Gastrocnemius medialis (tissue), 3 donors: ENCODE measurements around a stretch of chr6.

DNA sequence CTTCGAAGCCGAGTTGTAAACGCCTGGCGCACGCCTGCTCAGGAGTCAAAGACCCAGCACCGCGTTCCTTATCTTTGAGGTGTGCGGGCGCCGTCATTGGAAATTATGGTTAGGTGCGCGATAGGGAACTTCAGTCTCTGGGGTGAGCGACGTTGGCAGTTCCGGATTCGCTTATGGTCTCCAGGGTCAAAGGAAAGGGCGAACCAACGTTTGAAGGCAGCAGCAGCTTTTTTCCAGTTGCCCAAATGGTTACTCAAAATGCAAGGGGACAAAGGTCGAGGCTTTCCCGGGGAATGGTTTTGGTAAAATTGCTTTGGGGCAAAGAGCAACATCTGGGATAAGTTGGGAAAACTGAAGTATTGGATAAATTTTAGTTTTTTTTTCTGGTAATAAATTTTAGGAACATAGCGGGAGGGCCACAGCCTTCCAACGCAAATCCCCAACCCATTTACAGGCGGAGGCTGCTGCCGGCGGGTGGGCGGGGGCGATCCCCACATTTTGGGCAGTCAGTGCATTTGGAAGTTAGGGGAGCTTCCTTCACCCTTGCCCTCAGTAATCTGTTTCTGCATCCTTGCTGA is 1.0 kb downstream of the SLC22A3 start:
- PRO-cap, result no peak
- RAMPAGE, long total RNA, 3 experiments, result no peak in any of the 3 experiments

- PRO-cap, result no peak
- RAMPAGE, long total RNA, 3 experiments, result no peak in any of the 3 experiments
Measured at GRCh38 chr6:160521869-160522227, 142.2 kb downstream of the LPA start.

DNA sequence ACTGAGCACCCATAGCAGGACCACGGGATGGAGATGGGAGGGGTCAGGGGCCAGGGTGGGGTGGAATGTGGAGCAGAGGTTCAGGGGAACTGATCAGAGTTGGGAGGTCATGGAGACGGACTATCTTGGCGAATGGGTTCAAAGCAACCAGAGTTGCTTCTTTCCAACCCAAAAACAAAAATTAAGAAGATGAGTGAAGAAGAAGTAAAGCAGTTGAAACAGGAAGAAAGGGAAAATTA is 5.1 kb downstream of the PLG start:
- PRO-cap, result no peak
- RAMPAGE, long total RNA, 3 experiments, result no peak in any of the 3 experiments

GRCh38 chr6:160773747-160774017 is 71.6 kb downstream of the PLG start:
- PRO-cap, result no peak
- RAMPAGE, long total RNA, 3 experiments, result no peak in any of the 3 experiments

DNA sequence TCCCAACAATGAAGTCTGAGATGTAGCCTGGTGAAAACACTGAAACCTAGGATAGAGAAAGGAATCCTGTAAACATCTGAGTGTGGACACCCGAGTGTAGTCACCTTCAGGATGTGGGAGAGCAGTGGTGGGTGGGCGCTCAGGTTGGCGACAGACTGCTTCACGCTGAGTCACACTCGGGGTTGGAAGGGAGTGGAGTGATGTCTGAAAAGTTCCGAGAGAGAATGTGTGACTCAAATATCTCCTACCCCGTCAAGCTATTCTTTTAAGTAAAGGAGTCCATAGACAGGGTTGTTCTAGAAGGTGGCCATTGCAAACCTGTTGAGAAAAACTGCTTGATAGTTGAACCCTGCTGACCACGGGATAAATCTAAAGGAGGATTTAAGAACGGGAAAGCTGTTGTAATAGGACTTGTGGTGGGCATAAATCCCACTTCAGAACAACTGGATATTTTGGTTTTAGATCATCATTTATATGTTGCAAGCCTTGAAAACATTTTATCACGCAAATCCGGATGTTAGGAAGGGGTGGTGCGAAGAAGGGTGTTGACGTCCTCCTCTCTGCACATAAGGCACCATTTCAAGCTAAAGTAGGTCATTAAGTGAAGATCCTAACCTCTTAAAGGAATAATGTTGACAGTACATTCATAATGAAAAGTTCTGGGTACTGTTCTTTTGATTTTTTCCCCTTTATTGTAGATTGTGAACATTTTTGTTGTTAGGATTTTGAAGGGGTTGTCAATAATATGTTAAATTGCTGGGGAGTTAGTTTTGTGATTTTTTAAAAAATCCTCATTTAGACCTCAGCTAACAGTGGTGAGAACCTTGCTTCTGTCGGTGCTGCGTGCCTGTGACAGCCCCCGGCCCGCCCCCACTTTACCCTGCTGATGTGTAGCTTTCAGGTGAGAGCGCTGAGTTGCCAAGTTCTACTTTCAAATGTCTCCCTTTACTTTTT is 88.6 kb downstream of the MAP3K4 start:
- PRO-cap, result no peak
- RAMPAGE, long total RNA, 3 experiments, result no peak in any of the 3 experiments

DNA sequence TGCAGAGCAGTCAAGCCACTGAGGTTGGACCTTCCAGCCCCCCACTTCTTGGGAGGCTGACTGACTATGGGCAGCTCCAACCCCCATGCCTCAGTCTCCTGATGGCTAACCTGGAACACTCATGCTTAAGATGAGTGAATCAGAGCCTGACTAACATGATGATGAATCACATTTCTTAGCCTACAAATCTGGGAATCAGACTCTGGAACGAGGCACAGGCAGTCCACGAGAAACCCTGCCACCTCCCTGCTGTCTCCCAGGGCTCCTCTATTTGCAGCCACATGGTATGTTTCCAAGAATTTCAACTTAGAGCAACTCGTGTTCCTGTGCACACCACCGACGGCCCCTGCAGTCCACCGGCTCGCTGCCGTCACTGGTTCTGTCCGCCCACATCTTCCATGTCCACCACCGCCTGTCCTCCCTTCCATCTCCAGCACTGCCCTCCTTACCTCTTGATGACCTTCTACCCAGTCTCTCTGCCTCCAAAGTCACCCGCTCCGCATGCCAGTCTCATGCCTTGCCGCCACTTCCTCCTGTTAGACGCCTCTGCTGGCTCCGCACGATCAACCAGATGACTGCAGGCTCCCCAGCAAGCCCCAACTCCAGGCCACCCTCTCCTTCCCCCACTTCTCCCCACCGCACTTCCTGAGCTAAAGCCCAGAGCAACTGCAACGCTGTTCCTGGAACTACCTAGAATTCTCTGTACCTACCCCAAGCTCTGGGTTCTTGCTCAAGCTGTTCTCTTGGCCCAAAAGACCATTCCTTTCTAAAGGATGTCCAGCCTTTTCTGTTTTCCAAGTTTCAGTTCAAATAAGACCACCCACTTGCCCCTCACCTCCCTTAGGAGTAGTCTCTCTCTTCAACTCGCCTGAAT is 87.5 kb downstream of the AGPAT4 start:
- PRO-cap, result no peak
- RAMPAGE, long total RNA, 3 experiments, result no peak in any of the 3 experiments

- PRO-cap, result no peak
- RAMPAGE, long total RNA, 3 experiments, result no peak in any of the 3 experiments
Measured at GRCh38 chr6:161218165-161218474, 55.7 kb downstream of the AGPAT4 start.

- PRO-cap, result no peak
- RAMPAGE, long total RNA, 3 experiments, result no peak in any of the 3 experiments
Measured at GRCh38 chr6:161225882-161226902, 47.7 kb downstream of the AGPAT4 start.

DNA sequence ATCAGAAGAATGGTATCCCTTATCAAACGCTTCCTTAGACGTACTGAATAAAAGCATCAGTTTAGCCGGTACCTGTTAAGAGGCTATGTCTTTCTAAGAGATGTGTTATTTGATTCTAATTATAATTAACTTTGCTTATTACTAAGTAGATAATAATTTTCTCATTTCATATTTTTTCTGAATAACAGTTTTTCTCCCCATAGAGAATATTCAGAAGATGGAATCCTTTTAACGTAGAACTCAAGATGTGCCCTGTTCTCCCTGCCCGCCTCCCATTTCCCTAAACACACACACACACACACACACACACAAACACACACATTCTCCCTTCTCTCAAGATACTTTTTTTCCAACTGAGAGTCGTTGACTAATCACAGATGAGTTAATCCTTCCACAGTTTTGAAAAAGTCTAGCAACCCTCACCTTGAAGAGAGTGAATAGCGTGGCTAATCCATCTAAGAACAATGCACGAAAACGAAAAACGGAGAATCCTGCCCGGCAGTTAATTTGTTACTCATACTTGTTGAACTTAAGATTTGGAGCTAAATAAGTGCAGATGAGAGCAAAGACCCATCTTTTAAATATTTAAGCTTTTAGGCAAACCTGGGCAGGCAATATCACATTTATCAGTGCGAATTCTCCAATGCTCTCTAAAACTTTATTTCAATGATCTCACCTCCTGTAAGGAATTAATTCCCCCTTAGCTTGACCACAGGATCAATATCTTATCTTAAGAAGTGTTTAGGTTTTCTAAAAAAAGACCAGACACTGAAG is 1.3 kb downstream of the AGPAT4 start:
- PRO-cap, result no peak
- RAMPAGE, long total RNA, 3 experiments, result no peak in any of the 3 experiments

DNA sequence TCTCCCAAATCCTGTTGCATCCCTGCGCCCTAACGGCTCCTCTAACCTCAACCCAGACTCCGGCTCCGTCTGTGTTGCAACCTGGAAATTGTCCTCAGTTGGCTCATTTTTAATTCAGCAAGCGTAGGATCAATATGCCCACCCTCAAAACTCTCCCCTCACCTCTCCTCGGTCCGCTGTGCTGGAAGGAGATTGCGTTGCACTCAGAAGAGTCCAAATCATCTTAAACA is 409 bp upstream of the AGPAT4 start:
- PRO-cap, result no peak
- RAMPAGE, long total RNA, 3 experiments, result no peak in any of the 3 experiments

GRCh38 chr6:161406583-161407044 is 132.8 kb upstream of the AGPAT4 start:
- PRO-cap, result no peak
- RAMPAGE, long total RNA, 3 experiments, result no peak in any of the 3 experiments

GRCh38 chr6:161435657-161436350 is 161.9 kb upstream of the AGPAT4 start:
- PRO-cap, result no peak
- RAMPAGE, long total RNA, 3 experiments, result no peak in any of the 3 experiments

DNA sequence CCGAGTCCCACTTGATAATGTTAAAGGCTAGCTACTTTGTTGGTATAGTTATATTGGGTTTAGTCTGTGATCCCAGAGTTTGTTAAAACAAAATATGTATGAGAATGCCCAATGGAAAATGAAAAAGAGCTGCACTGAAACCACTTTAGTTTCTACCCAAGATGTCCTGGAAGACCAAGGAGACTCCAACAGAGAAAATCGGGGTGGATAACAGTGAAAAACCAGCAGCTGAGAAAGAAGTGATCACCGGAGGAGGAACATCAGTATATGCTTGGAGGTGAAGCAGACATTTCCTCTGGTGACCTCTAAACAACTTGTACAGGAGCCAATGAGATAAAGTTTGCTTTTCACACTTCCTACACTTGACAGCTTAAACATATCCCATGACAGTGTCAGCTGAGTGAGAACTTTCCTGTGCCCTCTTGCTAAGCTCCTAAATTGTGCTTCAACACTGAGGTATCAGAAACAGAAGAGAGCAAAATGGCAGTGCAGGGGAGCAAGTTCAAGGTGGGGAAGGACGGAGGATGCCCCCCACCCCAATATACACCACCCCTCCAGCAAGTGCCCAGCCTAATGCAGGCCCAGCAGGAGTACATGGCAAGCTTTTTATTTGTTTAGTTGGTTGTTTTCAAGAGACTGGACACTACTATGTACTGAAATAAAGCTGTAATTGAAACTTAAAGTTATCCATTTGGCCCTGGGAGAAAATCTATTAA is 540.4 kb downstream of the PRKN start:
- PRO-cap, result no peak
- RAMPAGE, long total RNA, 3 experiments, result no peak in any of the 3 experiments

DNA sequence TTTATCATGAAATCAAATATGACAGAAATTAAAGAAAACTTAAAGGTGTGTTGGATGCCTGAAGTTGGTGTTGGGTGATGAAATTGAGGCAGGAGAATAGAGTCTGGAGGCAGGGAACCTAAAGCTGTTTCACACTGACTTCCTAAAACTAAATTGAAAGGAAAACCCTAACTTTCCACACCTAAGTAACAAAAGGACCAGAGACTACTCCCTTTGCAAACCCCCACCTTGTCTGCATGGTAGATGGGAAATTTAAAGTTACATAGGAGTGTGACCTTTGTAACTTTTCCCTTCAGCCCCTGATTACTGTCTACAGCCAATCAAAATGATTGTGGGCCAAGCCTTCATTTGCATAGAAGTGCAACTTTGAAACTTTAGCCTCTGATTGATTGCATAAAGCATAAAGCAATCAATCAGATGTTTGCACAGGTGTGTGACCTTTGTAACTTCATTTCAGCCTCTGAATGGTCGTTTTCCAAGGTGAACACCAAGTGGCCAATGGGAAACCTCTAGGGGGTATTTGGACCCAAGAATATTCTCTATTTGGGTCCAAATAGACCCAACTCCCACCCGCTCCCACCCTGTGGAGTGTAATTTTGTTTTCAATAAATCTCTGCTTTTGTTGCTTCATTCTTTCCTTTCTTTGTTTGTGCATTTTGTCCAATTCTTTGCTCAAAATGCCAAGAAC is 46.1 kb downstream of the PRKN start:
- PRO-cap, result no peak
- RAMPAGE, long total RNA, 3 experiments, result no peak in any of the 3 experiments

- PRO-cap, result no peak
- RAMPAGE, long total RNA, 3 experiments, result no peak in any of the 3 experiments
Measured at GRCh38 chr6:163302321-163302637, 112.2 kb upstream of the QKI start.

GRCh38 chr6:163393896-163394267 is 20.6 kb upstream of the QKI start:
- PRO-cap, result no peak
- RAMPAGE, long total RNA, 3 experiments, result no peak in any of the 3 experiments

- PRO-cap, result no peak
- RAMPAGE, long total RNA, 3 experiments, result no peak in any of the 3 experiments
Measured at GRCh38 chr6:163533516-163533862, 119.0 kb downstream of the QKI start.

GRCh38 chr6:163548522-163549293 is 134.2 kb downstream of the QKI start:
- PRO-cap, result no peak
- RAMPAGE, long total RNA, 3 experiments, result no peak in any of the 3 experiments

GRCh38 chr6:163671342-163671885 is 256.9 kb downstream of the QKI start:
- PRO-cap, result no peak
- RAMPAGE, long total RNA, 3 experiments, result no peak in any of the 3 experiments

DNA sequence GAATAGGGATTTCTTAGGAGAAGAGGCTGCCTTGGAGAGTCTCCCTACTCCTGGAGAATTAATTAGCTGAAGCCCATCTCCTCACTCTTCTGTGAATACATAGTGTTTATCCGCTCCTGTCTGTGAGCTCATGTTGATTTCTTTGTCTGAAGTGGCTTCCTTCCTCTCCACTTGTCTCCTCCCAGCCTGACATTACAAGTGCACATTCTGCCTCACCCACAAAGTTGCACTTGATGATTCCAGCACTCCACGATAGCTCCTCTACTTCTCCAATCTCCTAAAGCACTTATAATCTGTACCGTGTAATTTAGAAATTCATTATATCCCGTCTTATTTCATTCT is 287.2 kb downstream of the QKI start:
- PRO-cap, result no peak
- RAMPAGE, long total RNA, 3 experiments, result no peak in any of the 3 experiments